OCI-LY7 (cell line): ENCODE measurements around the gene ZNF479.

- PRO-cap, result no peak
- RAMPAGE, long total RNA, result no peak
These were observed at the start of gene ZNF479 for GRCh38 chr7:57132377-57132665. ZNF479 (minus strand) TSS chr7:57132436.

- PRO-cap, result no peak
- RAMPAGE, long total RNA, result no peak
These were observed 418.0 kb downstream of the ZNF716 start for GRCh38 chr7:57867975-57868310.

DNA sequence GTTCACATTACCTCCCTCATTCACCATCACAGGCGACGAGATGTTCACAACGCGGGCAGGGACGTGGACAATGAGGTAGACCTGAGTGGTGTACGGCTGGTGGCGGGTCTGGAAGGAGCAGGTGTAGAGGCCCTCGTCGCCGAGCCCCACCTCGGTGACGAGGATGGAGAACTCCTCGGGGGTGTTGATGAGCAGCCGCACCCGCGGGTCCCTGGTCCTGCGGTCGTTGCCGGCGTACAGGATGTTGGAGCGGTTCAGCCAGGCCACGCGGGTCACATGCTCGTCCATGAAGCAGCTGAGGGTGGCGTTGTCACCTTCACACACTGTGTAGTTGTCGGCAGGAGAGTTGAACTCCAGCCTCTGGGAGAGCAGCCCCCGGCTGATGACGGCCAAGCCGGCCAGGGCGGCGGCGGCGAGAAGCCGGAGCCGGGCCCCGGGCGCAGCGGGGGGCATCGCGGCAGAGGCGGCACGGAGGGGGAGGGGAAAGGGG, 7.2 kb upstream of the ZNF680 start:
- PRO-cap, result no peak
- RAMPAGE, long total RNA, result no peak

DNA sequence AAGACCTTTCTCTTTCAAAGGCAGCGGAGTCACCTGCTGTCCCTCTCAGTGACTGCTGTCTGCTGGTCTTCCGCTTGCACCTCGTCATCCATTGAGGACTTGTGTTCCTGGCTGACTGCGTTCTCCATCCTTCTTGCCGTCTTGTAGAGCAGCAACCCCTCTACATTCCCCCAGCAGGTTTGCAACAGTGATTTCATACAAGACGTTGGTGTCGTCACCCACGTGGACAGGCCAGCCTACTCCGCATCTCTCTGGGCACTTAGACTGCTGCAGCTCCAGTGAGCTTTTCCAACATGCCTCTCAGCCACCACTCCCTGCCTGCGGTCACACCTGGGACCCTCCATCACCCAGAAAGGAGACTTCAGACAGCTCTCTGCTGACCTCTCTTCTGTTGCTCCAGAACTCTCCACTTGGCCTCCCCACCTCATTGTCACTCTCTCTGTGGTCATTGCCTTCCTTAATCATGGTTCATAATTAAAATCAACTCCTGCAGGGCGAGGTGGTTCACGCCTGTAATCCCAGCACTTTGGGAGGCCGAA, 149.4 kb upstream of the VKORC1L1 start:
- PRO-cap, result no peak
- RAMPAGE, long total RNA, result no peak

DNA sequence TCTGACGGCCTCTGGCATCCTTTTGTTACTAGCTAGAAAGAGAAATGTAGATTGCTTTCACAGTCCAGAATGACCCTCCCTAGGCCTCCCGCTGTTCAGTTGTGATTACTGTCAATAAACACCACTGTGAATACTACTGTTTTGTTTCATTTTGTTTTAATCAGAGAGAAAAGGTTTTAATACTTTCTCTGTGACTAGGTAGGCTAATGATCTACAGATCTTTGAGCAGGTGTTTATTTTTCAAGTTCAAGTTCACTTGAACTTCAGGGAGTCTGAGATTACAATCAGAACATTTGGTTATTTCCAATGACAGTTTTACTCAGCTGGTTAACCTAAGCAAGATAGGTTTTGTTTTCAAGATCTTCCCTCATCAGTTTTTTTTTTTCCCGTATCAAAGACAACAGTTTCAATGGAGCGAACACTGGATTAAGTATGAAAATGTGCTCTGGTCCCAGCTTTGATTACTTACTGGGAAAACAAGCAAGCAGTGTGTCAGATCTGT, 34.7 kb downstream of the VKORC1L1 start:
- PRO-cap, result no peak
- RAMPAGE, long total RNA, result no peak

- PRO-cap, result no peak
- RAMPAGE, long total RNA, result no peak
These were observed 47.5 kb downstream of the VKORC1L1 start for GRCh38 chr7:65920173-65920938.

- PRO-cap, result no peak
- RAMPAGE, long total RNA, result no peak
These were observed 28.9 kb downstream of the GUSB start for GRCh38 chr7:65952988-65953637.

DNA sequence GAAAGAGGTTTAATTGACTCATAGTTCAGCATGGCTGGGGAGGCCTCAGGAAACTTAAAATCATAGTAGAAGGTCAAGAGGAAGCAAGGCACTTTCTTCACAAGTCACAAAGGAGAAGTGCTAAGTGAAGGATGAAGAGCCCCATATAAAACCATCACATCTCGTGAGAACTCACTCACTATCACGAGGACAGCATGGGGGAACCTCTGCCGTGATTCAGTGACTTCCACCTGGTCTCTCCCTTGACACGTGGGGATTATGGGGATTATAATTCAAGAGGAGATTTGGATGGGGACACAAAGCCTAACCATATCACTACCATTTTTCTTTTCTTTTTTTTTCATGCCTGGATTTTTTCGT, 119.9 kb downstream of the TPST1 start:
- PRO-cap, result no peak
- RAMPAGE, long total RNA, result no peak

DNA sequence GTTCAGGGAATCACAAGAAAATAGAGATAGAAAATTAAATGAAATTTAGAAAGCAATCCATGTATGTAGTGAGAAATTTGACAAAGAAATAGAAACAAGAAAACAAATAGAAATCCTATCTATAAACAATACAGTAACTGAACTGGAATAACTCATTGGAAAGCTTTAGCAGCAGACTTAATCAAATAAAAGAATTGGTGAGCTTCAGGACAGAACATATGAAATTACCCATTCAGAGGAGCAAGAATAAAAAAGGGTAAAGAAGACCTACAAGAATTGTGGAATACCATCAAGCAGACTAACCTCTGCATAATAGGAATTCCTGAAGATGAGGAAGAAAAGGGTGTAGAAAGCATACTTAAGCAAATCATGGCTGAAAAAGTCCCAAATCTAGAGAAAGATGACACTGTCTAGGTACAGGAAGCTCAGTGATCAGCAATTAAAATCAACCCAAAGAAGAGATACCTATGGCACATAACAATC, 131.2 kb downstream of the TPST1 start:
- PRO-cap, result no peak
- RAMPAGE, long total RNA, result no peak

DNA sequence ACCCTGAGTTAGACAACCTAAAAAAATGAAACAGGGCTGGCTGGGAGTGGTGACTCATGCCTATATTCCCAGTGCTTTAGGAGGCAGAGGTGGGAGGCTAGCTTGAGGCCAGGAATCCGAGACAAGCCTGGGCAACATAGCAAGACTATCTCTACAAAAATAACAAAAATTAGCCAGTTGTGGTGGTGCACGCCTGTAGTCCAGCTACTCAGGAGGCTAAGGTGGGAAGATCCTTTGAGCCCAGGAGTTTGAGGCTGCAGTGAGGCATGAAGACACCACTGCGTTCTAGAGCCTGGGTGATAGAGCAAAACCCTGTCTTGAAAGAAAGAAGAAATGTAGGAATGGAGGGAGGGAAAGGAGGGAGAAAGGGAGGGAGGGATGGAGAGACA, 166.1 kb downstream of the TPST1 start:
- PRO-cap, result no peak
- RAMPAGE, long total RNA, result no peak

- PRO-cap, result no peak
- RAMPAGE, long total RNA, result no peak
These were observed 173.9 kb downstream of the TPST1 start for GRCh38 chr7:66378902-66379485.

DNA sequence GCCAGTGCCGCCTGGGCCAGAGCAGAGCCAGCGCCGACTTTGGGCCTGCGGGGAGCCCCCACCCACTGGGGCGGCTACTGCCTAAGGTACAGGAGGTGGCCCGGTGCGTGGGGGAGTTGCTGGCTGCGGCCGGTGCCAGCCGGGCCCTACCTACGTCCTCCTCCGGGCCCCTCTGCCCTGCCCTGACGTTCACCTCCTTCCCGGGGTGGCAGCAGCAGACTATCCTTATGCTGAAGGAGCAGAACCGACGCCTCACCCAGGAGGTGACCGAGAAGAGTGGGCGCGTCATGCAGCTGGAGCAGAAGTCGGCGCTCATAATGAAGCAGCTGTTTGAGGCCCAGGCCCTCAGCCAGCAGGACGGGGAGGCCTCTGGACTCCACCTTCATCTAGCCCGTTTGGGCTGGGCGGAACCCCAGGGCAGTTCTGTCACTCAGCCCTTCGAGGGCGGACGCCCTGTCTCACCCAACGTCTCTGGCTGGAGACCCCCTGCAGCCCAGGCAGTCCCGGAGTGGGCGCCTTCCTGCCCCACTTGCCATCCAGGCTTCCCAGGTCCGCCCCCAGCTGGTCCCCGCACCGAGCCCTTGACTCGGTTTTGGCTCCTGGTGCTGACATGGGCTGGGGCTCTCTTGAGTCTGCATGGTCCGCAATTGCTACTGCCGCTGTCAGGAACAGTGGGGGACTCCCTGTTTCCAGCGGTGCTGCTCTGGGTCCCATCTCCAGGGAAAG, 71.5 kb upstream of the KCTD7 start:
- PRO-cap, result no peak
- RAMPAGE, long total RNA, result no peak

GRCh38 chr7:66700532-66701383, 39.8 kb upstream of the RABGEF1 start:
- PRO-cap, result no peak
- RAMPAGE, long total RNA, result no peak

GRCh38 chr7:66904324-66905096, 16.5 kb upstream of the TMEM248 start:
- PRO-cap, result no peak
- RAMPAGE, long total RNA, result no peak

- PRO-cap, result no peak
- RAMPAGE, long total RNA, result no peak
These were observed 72.2 kb upstream of the SPDYE21 start for GRCh38 chr7:67204482-67205009.

- PRO-cap, result no peak
- RAMPAGE, long total RNA, result no peak
These were observed 50.3 kb upstream of the SPDYE21 start for GRCh38 chr7:67226302-67226909.

GRCh38 chr7:69412475-69413183, 185.6 kb upstream of the AUTS2 start:
- PRO-cap, result no peak
- RAMPAGE, long total RNA, result no peak

- PRO-cap, result no peak
- RAMPAGE, long total RNA, result no peak
These were observed 123.4 kb downstream of the AUTS2 start for GRCh38 chr7:69721631-69722037.

- PRO-cap, result no peak
- RAMPAGE, long total RNA, result no peak
These were observed 532.0 kb upstream of the GALNT17 start for GRCh38 chr7:70599889-70600396.

DNA sequence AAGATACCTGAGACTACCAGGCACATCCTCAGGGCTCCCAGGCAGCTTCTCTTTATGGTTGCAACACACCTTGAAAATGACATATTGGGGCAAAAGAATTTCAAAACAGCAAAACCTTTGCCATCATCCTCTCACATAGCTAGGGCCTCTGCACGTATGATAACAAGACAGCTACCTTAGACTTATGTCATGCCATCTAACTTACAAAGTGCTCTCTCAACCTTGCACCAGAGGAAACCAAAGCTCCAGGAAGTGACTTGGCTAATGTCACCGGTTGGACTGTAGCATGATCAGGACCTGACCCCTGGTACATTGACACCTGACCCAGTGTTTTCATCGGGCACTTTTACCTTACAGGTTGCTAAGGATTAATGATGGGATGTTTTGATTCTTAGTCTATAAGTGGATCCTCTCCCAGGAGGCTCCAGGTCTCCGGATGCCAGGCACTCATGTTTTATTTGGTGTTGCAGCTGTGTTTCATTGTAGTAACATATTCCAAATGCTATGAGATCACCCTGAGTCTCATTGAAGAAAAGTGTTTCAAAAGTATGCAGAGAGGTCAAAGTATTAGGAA, 529.8 kb upstream of the GALNT17 start:
- PRO-cap, result no peak
- RAMPAGE, long total RNA, result no peak